AG09319 (cell line): Measurements from ENCODE around the gene IQCA1.

GRCh38 chr2:234488875-234489648 is 7.8 kb downstream of the ARL4C start:
- RRBS, result no CpG with 5 or more reads among the region's 15 CpGs

- RRBS, result no CpG with 5 or more reads among the region's 9 CpGs
Observed at GRCh38 chr2:234549034-234549502, 52.2 kb upstream of the ARL4C start.

DNA sequence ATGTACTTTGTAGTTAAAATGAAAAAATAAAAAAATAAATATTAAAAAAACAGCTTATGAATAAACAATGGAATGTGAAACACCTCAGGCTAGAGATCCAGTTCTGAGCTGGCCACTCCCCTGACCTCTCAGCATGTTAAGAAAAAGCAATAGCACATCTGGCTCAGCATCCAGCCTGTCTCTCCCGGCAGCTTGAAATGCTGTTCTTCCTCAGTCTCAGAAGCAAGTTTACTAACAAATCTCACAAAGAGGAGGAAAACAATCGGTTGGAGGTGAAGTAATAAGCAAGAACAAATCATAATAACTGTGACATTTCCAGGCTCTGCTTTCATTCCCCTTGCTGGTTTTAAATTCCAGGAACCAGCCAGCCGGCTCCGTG is 133.9 kb upstream of the ARL4C start:
- RRBS, result no CpG with 5 or more reads among the region's 4 CpGs

DNA sequence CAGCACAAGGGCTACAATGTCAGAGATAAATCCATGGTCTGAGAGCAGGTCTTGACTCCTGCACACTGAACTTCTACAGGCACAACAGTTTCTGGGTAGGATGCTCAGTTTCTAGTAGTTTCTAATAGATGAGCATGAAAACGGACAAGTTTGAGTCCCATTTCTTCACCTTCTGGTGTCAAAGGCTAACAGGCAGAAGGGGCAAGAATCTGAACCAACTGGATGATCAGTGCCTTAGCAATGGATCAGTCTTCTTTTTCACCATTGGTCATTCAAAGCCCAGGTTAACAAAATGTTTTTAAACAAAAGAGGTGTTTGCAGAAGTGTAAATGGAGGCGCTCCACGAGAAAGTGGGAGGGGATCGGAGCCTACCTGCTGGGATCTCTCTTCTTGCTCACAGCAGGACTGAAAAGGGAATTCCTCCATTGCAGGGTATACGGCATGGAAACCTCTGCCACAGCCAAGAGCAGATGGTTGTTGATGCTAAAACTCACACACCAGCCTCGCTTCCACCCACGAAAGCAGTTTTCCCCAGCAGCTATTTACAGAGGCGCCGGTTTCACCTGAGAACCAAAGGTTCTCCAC is 135.1 kb upstream of the ARL4C start:
- RRBS, result no CpG with 5 or more reads among the region's 9 CpGs

- RRBS, result no CpG with 5 or more reads among the region's 6 CpGs
Observed at GRCh38 chr2:234847091-234847546, 104.7 kb upstream of the SH3BP4 start.

GRCh38 chr2:234863322-234863892 is 88.4 kb upstream of the SH3BP4 start:
- RRBS, result 21% methylated on average over 3 of the region's 9 CpGs

DNA sequence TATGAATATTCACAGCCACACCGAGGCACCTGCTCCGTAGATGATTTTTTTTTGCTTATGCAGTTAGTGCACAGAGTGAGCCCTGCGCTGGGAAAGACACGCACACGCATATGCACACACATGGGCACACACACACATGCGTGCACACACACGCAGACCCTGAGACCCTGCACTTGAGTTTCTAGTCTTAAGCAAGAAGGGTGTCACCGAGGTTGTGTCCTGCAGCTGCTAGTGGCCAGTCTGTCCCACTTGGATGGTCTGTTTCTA is 25.8 kb downstream of the SH3BP4 start:
- RRBS, result no CpG with 5 or more reads among the region's 8 CpGs

DNA sequence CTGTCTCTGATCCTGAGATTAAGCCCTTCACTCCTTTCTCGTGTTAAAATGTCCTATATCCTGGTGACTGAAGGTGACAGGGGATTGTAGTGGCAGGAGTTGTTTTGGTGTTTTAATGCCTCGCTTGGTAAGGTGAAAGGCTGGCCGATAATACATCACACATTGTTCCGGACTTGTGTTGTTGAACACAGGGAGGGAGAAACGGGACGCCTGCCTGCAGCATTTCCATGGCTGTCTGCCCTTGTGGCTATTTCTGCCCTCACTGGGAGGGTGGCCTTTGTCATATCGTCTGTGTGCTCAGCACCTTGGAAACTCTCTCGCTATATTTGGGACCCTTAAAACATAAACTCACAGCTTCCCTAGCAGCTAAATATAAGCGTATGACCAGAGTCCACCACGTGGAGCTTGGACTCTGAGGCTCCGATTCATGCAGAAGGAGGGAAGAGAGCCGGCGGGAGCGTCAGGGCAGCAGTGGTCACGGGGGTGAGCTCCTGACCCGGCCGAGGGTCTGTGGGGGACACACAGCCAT is 111.6 kb downstream of the SH3BP4 start:
- RRBS, result 70% methylated on average over 5 of the region's 17 CpGs

DNA sequence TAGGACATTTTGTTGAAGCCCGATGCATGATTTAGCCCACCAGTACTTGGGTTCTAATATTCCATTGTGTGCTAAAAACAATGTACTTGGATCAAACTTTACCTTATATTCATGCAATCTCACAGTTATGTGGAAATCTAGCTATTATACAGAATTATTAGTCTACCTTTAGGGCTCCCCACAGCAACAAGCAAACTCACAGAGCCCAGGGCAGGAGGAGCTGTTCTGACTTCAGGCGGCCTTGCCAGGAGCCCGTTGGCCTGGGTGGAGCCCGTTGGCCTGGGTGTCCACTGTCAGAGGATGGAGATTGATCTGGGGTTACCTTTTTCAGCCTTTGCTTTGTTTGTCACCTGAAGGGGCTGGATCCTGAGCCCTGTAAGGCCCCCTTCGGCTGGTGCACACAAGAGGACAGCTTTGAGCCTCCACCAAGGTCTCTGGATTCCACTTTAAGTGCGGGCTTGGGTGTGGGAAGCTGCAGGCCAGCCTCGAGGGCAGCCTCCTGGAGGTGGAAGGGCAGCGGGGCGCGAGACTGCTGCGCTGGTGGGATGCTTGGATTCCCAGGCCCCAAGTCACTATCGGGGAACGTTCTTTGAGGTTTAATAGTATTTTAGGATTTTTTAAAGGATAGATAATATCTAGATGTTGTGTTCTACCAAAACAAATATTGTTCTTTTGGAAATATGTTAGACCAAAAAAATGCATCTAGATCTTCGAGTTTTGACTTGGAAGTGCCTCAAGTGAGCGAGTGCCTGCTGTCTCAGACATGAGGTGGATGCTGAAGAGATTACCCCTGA is 113.6 kb downstream of the AGAP1 start:
- RRBS, result no CpG with 5 or more reads among the region's 15 CpGs

DNA sequence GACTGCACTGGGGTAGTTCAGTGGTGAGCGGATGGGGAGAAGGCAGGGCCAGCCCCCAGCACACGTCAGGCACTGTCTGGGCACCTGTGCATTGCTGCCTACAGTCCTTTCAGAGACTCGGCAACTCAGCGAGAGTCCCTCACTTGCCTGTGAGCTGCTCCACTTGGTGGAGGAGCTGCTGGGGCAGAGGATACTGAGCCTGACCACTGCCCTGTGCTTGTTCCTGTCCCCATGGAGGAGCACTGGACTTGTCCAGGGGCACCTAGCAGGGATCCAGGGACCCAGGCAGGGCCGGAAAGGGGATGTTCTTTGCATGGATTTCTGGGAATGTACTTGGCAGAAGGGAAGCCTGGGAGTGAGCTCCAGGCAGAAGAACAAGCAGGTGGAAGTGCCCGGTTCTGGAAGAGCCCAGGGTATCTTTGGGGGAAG is 134.3 kb downstream of the AGAP1 start:
- RRBS, result no CpG with 5 or more reads among the region's 6 CpGs

DNA sequence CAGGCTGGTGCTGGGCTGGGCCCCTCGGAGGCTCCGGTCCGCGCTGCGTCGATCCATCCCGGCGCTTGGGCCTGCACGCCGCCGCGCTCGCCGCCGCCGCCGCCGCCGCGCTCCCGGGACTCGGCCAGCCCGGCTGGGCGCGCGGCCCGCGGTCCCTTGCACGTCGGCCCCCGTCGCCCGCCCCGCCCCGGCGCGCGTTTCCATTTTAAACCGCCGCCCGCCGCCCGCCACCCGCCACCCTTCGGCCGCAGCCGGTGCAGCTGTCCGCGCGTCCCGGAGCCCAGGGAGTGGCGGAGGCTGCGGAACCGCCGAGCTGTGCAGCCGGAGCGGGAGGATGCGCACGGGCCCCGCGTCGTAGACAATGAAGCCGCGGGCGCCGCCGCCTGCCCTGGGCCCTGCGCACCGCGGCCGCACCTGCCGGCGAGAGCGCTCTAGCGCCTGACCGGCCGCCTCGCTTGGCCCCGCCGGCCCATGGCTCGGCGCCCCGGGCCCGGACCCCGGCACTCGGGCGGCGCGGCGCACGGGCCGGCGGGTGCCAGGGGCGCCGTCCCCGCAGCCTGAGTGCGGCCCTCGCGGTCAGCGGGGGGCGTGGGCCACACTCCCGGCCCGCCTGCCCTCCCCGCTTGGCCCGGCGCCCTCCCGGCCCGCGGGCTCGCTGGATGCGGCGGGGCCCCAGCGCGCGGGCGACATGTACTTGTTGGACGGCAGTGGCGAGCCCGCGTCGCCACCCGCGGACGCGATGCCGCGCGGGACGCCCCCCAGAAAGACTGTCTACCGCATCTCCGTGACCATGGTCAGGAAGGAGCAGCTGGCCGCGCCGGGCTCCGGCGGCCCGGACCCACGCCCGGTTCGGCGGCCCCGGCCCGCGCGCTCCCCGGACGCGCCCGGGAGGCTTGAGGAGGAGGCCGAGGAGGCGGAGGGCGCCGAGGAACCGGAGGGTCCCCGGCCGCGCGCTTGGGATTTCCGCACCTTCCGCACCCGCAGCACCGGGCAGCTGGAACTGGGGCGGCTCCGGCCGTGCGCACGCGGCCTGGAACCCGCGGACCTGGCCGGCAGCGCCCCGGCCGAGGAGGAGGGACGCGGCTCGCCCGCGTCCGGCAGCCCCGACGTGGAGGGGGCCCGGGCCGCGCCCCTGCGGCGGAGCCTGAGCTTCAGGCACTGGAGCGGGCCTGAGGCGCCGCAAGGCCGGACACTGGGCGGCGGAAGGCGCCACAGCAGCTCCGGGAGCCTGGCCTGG is 176.0 kb downstream of the AGAP1 start:
- RRBS, result 2% methylated on average over 87 of the region's 195 CpGs

DNA sequence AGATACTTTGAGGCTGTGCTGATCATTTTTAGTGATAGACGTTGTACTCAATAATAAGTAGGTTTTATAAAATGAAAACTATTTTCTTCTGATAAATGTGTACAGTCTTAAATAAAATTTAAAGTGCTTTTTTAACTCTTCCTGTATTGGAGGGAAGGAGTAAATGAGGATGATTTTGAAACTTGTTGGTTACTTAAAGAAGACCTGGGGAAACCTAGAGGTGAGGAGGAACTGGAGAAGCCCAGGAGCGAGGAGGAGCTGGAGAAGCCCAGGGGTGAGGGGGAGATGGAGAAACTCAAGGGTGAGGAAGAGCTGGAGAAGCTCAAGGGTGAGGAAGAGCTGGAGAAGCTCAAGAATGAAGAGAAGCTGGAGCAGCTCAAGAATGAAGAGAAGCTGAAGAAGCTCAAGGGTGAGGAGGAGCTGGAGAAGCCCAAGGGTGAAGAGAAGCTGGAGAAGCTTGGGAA is 328.3 kb downstream of the AGAP1 start:
- RRBS, result no CpG with 5 or more reads among the region's 2 CpGs

DNA sequence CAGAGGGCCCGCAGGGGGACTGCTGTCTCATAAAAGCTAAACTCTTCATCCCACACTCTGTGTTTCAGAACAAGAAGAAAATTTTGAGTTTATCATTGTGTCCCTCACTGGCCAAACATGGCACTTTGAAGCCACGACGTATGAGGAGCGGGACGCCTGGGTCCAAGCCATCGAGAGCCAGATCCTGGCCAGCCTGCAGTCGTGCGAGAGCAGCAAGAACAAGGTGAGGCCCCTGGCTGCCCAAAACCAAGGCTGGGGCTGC is 131.8 kb downstream of the GBX2 start:
- RRBS, result no CpG with 5 or more reads among the region's 8 CpGs

GRCh38 chr2:236067400-236067857 is 100.8 kb downstream of the GBX2 start:
- RRBS, result no CpG with 5 or more reads among the region's 10 CpGs

DNA sequence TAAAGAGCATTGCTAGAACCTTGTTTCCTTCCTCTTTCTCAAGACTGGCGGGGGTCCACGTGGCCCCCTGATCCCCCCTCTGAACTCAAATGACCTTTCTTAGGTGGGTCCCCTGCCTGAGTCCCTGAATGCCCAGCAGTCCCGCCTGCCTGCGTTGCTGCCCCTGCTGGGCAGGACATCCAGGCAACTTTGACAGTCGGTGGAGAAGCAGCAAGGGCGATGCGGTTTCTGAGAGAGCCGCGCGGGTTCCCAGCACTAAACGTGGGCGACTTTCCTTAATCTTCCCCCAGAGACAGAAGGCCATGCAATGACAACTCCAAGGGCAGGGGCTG is 27.7 kb downstream of the ASB18 start:
- RRBS, result no CpG with 5 or more reads among the region's 12 CpGs

GRCh38 chr2:236261398-236261621 is 2.9 kb downstream of the ASB18 start:
- RRBS, result no CpG with 5 or more reads among the region's 5 CpGs

GRCh38 chr2:236261622-236261950 is 2.6 kb downstream of the ASB18 start:
- RRBS, result no CpG with 5 or more reads among the region's 5 CpGs

GRCh38 chr2:236507138-236507972 is at the start of gene IQCA1:
Gene IQCA1 (minus strand): TSS chr2:236507476.
- RRBS, result no CpG with 5 or more reads among the region's 57 CpGs

DNA sequence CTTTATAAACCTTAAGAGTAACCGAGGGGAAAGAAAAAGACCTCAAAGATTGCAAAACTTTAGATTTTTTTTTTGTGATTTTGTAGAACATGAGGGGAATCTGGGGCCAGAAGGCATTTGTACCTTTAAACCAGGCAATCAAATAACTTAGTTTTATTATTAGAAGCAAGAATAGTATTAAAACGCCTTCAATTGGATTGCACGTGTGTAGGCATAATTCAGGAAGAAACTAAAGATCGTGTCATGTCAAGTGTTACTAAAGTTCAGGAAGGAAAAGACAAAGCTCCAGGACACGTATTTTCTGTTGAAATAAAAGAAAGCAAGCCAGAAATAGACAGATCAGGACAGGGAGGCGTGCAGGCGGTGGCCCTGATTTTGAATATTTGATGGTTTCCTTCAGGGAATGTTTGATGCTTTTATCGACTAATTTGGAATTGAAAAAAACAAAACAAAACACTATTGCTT is 2.2 kb downstream of the ACKR3 start:
- RRBS, result no CpG with 5 or more reads among the region's 8 CpGs

DNA sequence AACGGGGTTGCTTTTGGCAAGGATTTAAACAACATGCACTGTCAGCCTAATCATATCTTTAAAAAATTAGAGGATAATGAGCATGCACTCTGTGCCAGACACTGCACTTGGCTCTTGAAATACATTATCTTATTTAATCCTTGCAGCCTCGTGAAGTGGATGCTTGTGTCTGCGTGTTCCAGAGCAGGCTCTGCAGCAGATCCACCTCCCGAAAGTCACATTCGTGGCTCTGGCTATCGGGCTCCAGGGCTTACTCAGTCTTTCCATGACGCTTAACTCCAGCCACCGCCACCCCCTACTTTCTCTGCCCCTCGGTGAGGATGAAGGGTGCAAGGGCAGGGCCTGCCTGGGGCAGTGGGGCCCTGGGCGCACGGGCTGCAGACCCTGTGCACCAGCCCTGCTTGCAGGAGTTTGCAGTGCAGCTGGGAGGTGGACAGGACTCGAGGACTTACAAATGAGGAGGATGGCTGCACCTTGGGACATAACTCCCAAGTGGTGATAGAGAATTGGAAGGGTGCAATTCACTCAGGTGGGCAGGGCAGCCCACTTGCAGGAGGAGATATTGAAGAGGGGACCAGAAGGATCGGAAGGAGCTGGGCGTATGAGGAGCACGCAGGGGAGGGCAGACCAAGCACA is 61.8 kb downstream of the ACKR3 start:
- RRBS, result no CpG with 5 or more reads among the region's 15 CpGs